Aorta (tissue), 1 donor: ENCODE measurements around the genes TRPV3, TRPV1, SPNS2, ZMYND15 and ENO3.

- PRO-cap = no peak
These were observed at the start of gene TRPV3 for GRCh38 chr17:3557679-3558171. TRPV3 (minus strand) TSS chr17:3557812.

DNA sequence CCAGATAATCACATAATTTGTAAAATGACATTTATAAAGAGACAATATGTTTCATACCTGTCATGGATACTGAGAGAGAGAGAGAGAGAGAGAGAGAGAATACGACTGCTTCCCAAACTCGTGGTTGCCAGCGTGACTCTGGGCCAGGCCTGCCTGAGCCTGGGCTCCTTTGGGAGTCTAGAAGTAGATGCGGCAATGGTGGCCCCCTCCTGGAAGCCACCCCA lies at the start of gene TRPV1:
Gene TRPV1 (minus strand): TSS at position 160 of the 224 bp plus-strand sequence.
- PRO-cap = no peak

DNA sequence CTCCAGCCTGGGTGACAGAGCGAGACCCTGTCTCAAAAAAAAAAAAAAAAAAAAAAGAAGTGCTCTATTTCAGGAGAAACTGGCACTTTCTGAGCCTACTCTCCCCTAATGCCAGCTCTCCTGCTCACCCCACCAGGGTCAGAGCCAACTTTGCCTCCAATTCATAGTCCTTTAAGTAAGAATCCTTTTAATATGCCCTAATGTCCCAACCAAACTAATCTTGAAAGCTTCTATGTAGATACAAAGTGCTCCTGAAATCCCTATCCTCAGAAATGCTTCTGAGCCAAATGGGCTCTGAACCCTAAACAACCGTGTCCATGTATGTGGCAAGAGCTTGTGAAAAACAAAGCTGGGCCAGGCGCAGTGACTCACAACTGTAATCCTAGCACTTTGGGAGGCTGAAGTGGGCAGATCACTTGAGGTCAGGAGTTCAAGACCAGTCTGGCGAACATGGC lies 1.5 kb downstream of the SHPK start:
- PRO-cap = no peak

GRCh38 chr17:3763160-3763741 lies 37.7 kb downstream of the ITGAE start:
- PRO-cap = no peak

DNA sequence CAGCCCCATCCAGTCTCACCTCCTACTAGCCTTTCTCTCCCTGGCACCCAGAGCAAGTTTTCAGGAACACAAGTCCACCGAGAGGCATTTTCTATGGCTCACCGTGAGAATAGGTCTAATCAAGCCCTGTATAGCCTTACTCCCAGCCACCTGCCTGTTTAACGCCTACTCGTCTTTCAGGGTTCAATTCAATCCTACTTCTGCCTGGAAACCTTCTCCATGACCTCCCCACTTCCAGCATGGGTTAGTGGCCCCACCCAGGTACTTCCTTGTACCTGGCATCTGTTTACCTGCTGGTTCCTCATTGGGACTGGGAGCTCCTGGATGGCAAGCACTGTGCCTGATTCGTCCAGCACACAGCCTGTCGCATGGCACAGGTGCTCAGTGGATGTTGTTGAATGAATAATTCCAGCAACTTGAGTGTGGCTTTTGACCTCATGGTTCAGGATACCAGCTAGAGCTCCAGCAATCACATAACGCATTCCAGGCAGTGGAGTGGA lies 1.1 kb upstream of the CAMKK1 start:
- PRO-cap = no peak

DNA sequence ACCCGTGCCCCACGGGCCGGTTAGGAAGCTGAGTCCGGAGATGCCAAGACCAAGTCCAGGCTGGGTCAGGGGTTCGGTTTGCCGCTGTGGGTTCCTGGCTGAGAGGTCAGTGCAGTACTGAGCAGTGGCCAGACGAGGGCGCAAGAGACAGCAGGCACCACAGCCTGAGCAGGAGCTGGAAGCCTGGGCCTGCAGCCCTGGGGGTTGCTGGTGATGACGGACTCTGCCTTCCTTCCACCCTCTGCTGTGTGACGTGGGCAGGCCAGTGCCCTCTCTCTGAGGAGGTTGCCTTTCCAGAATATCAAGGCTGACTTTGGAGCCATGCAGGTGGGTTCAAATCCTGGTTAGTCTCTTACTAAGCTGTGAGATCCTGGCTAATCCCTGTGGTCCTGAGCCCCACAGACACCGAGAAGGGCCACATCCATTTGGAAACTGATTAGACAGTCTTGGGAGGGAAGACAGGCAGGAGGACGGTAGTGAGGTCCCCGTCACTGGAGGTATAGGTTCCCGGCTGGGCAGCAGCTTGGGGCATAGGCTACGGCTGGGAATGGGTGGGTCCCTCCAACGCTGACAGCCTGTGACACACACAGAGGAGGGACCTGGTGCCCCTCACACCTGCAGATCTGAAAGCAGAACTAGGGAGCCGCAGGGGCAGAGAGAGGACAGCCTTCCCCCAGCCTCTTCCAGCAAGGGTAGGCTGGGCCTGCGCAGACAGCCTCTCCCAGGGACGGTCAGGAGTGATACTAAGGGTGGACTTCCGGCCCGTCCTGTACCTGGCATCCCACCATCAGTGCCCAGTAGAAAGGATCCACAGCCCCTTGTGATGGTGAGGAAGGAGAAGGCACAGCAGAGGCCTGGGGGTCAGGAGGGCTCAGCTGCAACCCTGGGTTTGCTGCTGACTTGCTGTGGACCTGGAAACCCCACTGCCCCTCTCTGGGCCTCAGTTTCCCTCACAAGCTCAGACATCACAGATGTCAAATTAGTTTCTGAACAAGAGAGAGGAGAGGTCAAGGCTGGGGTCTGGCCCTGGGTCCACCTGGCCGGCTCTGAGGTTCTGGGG lies 2.1 kb downstream of the P2RX1 start:
- PRO-cap = no peak

DNA sequence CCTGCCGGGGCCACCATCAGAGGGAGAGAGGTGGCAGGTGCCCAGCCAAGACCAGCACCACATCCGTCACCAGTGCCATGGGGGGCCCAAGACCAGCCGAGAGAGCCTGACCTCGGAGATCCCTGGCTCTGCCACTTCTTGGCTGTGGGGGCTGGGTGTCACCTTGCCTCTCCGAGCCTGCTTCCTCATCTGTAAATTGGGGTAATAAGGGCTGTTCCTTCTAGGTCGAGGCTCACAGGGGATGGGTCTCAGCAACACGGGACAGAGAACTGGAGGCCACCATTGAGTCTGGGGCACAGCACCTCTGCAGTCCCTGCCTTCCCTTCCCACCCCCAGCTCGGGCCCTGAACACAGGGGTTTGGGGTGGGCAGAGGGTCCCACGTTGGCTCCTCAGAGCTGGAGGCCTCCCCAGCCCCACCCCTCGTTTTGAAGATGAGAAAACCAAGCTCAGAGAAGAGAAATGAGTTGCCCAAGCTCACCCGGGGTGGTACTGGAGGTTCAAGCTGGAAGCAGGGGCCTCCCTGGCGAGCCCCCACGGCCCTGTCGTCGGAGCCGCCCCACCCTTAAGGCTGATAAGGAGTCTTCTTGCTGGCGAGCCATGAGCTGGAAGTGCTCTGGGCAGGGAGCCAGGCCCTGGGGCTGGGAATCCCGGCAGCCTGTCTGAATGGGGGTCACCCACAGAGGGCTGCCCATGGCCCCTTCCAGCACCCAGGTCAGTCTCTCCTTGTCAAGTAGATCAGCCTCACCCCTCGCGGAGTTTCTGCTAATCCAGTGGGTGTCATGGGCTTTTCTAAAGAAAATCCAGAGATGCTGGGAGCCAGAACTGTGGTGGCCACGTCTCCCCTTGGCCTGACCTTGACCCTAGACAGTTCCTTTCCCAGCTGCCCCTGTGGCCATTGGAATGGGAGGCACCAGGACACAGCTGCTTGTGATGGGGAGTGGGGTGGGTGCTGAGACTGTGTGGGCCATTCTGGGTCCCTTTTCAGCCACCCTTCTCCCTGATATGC lies 1.0 kb upstream of the P2RX1 start:
- PRO-cap = no peak

GRCh38 chr17:3944500-3944936 lies 19.7 kb downstream of the ATP2A3 start:
- PRO-cap = no peak

GRCh38 chr17:3953489-3953982 lies 10.7 kb downstream of the ATP2A3 start:
- PRO-cap = no peak

- PRO-cap = no peak
These were observed 19.8 kb upstream of the ATP2A3 start for GRCh38 chr17:3984100-3984345.

DNA sequence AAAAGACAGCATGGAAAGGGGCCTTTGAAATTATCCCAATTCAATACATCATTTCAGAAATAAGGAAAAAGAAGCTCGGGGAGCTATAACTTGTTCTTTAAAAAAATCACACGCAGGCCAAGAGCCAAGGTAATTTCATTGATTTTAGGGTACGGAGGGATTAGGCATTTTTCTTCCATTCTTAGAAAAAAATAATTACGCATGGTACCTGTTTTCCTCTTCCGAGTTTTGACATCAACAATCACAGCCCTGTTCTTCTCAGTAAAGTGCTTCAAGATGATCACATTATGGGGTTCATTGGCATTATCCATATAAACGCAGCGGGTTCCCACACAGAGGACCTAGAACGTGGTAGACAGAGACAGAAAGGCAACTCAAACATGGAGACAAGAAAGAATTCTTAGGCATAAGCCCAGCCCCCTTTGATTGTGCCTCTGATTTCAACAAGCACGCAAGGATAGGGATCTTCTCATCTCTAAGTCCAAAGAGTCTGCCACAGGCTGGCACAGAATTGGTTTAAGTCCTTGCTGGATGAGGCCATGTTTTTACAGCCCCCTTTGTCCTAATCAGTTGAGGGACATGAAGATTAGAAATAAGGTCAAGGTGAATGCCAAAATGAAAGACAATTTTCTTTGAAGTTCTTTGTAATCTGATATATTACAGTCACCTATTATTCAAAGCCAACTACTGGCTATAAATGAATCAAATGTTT lies 67.8 kb upstream of the ATP2A3 start:
- PRO-cap = no peak

- PRO-cap = no peak
These were observed 59.1 kb downstream of the ZZEF1 start for GRCh38 chr17:4083661-4084155.

DNA sequence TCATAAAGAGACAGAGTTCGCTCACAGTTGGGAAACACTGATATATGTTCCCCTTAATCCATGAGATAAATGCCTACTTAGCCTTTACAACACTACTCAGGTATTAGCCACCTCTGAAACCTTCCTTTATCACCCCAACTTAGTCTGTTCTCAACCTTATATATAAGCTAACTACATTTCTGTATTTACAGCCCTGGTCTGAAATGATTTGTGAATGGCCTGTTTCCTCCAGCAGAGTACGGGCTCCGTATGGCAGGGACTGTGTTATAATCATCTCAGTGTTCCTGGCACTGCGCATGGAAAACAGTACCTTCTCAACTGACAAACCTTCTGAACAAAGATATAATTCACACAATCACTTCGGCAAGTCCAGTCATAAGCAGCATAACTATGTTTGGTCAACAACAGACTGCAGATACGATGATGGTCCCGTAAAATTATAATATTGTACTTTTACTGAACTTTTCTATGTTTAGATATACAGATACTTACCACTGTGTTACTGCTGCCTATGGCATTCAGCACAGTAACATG lies 30.2 kb downstream of the ANKFY1 start:
- PRO-cap = no peak

- PRO-cap = no peak
These were observed 23.5 kb upstream of the ANKFY1 start for GRCh38 chr17:4287178-4287718.

DNA sequence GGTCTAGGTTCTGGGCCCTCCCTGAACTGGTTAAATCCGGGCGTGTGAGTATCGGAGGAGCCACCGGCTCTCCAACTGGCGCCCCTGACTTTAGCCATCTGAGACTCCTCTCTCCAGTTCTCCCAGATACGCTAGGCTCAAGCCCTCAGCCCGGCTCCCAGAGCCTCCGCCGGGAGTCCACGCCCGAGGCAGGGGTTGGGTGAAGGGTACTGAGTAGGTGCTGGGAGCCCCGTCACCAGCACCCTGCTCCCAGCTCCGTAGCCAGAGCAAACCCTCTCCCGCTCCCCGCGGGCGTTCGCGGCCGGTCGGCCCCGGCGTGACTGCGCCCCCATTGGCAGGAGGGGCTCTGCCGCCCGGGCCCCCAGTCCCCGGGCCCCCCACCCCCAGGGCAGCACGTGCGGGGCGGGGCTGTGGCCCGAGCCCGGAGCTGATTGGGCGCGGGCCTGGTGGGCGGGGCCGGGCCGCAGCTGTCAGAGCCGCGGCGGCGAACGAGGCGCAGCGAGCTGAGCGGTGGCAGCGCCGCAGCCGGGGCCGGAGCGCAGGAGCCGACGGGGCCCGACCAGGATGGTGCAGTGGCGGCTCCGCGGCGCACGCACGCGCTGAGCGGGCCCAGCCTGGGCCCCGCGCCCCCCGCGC lies at the start of gene SPNS2:
Gene SPNS2 (plus strand): TSS at position 496 of the 636 bp plus-strand sequence.
- PRO-cap = bidirectional peak, plus-strand start at position 541 of the sequence, minus-strand start at position 324 of the sequence

DNA sequence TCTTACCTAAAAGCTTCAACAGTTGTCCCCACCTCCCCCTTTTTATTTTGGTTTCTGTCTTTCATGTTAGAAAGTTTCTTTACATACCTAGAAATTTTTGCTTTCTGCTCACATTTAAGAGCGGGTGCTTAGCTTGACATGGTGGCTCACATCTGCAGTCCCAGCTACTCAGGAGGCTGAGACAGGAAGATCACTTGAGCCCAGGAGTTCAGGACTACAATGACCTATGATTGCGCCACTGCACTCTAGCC lies 3.3 kb upstream of the MED11 start:
- PRO-cap = no peak

GRCh38 chr17:4739499-4739992 lies at the start of gene ZMYND15:
ZMYND15 (plus strand) TSS chr17:4739833.
- PRO-cap = no peak

- PRO-cap = no peak
These were observed 5.0 kb upstream of the TM4SF5 start for GRCh38 chr17:4766638-4767139.

GRCh38 chr17:4900144-4900557 lies 815 bp downstream of the C17orf107 start:
- PRO-cap = no peak

- PRO-cap = no peak
These were observed at the start of gene ENO3 for GRCh38 chr17:4950892-4951306. ENO3 (plus strand) TSS chr17:4951119.